ENCODE measurements around a stretch of chr16.

DNA sequence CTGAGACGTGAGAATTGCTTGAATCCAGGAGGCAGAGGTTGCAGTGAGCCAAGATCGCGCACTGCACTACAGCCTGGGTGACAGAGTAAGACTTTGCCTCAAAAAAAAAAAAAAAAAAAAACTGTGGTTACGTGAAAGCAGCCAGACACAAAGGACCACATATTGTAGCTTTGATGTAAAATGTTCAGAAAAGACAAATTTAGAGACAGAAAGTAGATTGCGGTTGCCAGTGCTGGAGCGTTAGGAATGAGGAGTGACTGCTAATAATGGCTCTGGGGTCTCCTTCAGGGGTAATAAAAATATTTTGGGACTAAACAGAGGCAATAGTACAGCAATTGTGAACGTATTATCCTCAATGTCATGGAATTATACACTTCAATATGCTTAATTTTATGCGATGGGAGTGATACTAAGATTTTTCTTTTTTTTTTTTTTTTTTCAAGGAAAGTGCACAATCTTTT lies 4.1 kb upstream of the MEAK7 start:
- RRBS, result no CpG with 5 or more reads among the region's 8 CpGs

GRCh38 chr16:84532077-84532736 lies 27.7 kb upstream of the MEAK7 start:
- RRBS, result no CpG with 5 or more reads among the region's 11 CpGs

- RRBS, result no CpG with 5 or more reads among the region's 15 CpGs
Measured at GRCh38 chr16:84537614-84538259, 33.3 kb upstream of the MEAK7 start.

DNA sequence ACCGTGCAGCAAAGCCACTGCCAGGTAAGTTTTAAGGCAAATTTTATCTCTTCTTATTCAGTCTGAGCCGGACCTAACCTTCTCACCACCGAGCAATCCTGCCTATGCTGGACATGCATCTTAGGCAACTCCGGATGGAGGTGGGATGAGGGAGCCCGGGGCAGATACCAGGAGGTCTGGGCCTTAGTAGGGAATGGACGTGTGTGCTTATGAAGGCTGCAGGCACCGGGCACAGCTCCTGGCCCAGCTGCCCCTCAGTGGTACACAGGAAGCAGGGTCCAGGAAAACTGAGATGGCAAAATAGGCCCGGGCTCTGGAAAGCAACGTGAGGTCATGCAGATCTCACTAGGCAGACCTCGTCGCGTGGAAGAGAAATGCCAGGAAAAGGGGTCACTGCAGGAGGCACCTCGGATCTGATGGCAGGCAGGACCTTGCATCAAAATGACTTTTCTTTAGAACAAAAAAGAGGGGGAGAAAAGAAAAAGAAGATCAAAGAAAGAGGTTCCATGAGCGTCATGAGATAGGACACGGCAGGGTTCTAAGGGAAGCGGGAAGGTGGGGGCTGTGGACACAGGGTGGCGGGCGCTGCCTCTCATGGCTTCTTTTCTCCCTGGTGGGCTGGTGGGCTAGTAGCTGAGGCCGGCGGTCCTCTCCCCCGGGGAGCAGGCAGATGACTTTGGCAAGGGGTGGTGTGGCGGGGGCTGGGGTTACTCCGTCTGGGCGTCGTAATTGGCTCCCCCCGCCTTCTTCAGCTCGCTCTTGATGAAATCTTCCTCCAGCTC lies 51.5 kb downstream of the COTL1 start:
- RRBS, result 72% methylated on average over 7 of the region's 27 CpGs

- RRBS, result no CpG with 5 or more reads among the region's 13 CpGs
Measured at GRCh38 chr16:84596538-84597065, 21.3 kb downstream of the COTL1 start.

DNA sequence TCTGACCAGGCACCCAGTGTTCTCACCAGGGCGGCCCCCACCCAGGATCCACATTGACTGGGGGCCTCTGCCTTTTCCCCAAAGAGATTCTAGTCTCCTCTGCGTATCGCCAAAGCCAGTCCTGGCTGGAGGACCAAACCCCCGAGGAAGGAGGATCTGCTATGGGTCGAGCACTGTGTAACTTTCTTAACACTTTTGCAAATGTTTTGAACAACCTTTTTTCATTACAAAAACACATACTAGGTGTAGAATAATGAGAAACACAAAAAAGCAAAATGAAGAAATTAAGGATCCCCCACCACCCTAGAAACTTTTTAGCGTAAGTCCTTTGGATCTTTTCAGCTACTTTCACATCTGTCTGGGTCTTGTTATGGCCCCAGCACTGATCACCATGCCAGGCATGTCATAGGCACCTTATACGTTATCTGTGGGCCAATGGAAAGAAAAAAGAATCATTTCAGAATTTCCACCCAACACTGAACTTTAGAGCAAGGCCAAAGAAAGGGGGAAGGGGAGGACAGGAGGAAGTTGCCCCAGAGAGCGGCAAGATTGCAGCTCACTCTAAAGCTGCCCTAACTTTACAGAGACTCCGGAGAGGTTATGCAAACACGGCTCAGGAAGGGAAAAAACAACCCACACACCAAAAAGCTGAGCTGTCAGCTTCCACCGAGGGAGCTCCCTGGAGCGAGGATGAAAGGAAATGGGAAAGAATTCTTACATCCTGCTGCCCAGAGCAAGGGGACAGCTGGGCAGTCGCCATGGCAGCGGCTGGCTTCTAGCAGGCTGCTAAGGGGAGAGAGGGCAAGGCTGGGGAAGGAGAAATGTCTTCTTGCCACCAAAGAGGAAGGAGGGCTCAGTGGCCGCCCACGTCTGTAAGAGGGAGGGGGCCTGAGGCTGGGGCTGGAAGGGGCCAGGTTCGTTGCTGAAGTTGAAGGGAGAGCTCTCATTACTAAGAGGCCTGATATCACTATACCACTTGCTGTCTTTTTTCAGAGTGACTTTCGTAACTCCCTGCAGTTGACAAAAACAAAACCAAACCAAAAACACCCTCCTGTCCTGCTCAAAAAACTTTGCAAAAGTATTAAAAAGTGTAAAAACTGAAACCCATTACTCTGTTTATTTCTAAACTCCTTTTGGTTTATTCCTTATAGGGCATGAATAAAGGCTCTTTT lies 18.3 kb downstream of the COTL1 start:
- RRBS, result no CpG with 5 or more reads among the region's 18 CpGs

GRCh38 chr16:84600635-84601408 lies 17.1 kb downstream of the COTL1 start:
- RRBS, result no CpG with 5 or more reads among the region's 12 CpGs

DNA sequence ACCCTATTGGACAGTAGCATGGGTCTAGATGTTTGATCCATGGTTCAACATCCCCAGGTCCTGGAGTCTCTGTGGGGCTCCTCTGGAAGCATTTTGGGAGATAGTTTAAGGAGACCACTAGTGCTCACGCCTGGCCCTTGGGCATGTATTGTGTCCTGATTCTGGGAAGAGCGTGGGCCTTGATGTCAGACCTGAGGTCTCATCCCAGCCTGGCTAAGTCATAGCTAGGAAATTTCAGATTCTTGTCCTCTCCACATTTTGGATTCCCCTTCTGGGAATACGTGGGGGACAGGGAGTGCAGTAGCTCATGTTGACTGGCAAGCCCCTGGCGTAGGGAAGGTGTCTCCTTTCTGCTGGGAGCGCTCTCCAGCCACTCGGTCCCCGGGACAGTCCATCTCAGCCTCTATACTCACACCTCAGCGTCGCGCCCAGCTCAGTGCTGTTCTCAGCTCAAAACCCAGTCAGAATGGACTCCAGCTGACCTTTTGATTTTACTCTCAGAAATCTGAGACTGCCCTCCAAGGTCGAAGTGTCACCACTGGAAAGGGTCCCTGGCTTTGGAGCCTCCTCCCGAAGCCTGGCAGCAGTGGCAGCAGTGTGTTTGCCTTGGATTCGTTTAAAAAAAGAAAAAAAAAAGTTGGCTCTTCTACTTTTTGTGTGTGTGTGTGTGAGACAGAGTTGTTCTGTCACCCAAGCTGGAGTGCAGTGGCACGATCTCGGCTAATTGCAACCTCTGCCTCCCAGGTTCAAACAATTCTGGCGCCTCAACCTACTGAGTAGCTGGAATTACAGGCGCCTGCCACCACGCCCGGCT lies 10.2 kb downstream of the KLHL36 start:
- RRBS, result no CpG with 5 or more reads among the region's 19 CpGs

DNA sequence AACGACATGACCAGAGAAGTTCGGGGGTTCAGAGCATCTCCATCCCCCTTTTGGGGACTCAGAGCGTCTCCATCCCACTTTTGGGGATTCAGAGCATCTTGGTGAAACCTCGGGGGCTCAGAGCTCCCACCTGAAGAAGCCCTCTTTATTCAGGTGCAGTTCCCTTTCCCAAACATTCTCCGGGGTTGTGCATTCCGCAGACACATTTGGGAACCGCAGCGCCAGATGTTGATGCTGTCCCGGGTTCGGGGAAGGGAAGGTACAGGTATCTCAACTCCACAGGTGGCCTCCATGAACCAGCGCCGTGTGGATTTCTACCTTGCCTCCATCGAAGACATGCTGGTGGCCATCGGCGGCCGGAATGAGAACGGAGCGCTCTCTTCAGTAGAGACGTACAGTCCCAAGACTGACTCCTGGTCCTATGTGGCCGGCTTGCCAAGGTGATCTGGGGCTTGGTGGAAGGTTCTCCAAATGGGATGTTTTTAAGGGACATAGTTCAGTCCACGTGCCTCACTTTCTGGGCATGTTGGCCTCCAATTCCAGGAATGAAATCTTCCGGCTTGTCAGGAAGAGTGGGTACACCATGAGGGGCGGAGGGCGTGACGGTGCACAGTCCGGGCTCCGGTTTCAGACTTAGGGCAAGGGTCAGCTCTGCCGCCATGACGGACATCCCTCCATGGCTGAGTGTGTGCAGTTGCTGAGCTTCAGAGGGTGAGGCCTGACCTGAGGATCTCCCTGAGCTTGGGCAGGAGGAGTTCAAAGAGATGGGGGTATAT lies 11.4 kb downstream of the KLHL36 start:
- RRBS, result 96% methylated on average over 11 of the region's 29 CpGs

DNA sequence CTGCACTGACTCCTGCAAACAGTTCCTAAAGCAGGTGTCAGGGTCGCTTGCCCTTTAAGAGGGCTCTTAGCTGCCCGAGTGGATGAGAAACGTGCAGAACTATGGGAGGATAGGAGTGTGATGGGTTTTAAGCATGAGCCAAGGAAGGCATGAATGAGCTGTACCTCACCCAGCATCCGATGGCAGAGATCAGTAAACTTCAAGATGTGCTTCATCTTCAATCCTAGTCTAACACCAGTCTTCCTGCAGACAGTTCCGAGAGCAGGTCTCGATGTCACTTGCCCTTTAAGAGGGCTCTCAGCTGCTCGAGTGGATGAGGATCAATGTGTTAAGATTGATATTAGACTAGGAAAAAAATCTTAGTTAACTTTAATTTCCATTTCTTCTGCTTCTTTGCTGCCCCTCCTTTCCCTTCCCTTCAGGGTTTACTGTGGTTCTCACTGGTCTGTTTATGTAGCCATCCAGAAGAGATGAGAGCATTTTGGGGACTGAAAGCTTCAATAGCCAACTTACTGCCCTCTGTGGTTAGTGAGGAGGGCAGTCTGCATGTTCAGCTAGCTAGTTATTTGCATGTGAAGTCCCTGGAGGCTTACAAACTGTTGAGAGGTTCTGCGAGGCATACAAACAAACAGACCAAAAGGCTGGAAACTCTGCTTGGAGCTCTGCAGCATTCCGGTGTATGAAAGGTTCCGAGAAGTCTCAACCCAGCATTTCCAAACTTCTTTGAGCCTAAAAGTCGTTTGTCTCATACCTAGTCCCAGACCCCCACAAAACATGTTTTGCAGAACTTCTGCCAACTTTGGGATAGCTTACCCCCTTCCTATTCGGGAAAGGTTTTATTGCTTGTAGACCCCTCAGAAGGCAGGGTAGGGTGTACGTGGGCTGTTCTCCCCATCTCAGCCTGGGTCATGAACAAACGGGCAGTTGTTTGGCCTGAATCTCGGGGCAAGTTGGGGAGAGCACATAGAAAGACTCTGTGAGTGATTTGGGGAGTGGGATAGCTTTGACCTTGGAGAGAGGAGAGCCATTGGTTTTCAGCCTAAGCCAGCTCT lies 15.4 kb downstream of the KLHL36 start:
- RRBS, result no CpG with 5 or more reads among the region's 15 CpGs

DNA sequence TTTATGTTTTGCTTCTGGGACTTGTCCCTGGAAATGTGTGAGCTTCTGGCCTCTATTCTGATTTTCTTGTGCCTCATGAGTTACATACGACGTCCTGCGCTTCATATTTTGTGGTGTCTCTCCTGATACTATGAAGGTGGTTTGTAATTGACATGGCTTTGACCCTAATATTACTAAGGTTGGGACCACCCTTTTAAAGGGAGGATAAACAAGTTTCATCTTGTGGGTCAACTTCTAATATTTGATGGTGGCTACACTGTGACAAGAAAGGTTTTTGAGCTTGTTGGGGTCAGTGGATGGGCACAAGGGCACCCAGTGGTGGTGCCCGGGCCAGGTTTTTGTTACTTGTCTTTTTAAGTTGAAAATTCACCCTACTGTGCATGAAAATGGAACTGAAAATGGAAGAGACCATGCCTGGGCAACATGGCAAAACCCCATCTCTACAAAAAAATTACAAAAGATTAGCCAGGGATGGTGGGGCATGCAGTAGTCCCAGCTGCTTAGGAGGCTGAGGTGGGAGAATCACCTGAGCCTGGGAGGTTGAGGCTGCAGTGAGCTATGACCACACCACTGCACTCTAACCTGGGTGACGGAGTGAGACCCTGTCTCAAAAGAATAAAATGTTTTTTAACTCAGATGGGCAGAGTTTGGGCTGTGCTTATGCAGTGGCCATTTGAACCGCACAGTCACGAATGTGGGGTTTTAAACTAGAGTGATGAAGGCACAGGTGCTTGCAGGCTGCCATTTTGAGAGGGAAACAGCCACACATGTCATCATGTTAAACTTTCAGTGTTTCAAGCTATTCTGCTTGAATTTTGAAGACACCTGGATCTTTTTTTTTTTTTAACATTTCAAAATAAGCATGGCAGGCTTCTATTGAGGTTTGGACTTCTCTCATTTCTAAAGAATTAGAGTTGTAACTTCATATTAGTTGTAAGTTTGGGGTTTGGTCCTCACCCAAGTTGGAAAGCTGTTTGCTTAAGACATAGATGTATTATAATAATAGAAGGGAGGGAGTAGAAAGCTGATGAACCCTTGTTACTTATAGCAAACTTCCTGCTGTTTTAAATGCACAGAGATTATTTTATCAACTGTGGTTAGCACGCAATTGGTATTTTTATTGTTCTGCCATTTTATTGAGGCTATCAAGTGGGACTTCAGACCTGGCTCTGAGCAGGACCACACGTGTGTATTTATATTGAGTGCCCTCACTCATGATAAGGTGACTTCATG lies 16.5 kb downstream of the KLHL36 start:
- RRBS, result no CpG with 5 or more reads among the region's 9 CpGs

- RRBS, result no CpG with 5 or more reads among the region's 30 CpGs
Measured at GRCh38 chr16:84667827-84668994, 19.9 kb downstream of the KLHL36 start.

GRCh38 chr16:84732699-84733541 lies 33.1 kb downstream of the USP10 start:
- RRBS, result no CpG with 5 or more reads among the region's 10 CpGs

GRCh38 chr16:84806163-84806631 lies 13.6 kb upstream of the CRISPLD2 start:
- RRBS, result no CpG with 5 or more reads among the region's 15 CpGs

GRCh38 chr16:84838530-84838729 lies 18.6 kb downstream of the CRISPLD2 start:
- RRBS, result 67% methylated on average over 2 of the region's 6 CpGs

GRCh38 chr16:84854272-84855075 lies 34.7 kb downstream of the CRISPLD2 start:
- RRBS, result no CpG with 5 or more reads among the region's 21 CpGs

- RRBS, result no CpG with 5 or more reads among the region's 21 CpGs
Measured at GRCh38 chr16:84907361-84908083, 87.7 kb downstream of the CRISPLD2 start.

- RRBS, result 64% methylated on average over 5 of the region's 32 CpGs
Measured at GRCh38 chr16:84933597-84934670, 77.4 kb downstream of the ZDHHC7 start.

DNA sequence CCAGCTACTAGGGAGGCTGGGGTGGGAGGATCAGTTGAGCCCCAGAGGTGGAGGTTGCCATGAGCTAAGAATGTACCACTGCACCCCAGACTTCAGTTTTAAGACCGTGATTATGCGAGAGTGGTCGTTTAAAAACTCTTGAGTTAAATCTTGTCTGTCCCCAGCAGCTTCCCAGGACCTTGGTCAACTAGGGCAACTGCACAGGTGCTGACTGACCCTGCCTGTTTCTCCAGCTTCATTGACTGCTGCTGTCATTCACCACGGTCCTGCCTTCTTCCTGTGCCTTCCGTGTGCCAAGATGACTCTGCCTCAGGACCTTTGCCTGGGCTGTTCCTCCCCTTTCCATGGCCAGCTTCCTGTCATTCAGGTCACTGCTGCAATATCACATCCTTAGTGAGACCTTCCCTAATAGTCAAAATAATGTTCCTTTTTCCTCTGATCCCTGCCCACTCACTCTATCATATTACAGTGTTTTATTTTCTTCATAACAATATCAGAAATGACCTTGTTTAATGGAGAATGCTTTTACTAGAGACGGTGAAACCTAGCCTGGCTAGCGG lies 3.9 kb downstream of the KIAA0513 start:
- RRBS, result no CpG with 5 or more reads among the region's 7 CpGs

- RRBS, result 53% methylated on average over 2 of the region's 8 CpGs
Measured at GRCh38 chr16:85090496-85091257, 21.6 kb downstream of the CIBAR2 start.

All from non-pigmented ciliary epithelial cell (primary cell).